ENCODE measurements around a stretch of chr22.

- RAMPAGE, long total RNA: no peak
- RRBS: no CpG with 5 or more reads among the region's 8 CpGs
PRO-cap:
- standard: no peak
- CoPRO, capped RNA only, 2 experiments: no peak in any of the 2 experiments
- CoPRO, capped and uncapped RNA, 2 experiments: no peak in any of the 2 experiments
- CoPRO, uncapped RNA only, 2 experiments: no peak in any of the 2 experiments
CAGE:
- cytosol, long polyA plus RNA: no peak
- long polyA plus RNA: no peak
- nucleolus, long total RNA: no peak
- nucleus, long polyA plus RNA: no peak
These were observed 23.2 kb upstream of the GRAMD4 start for GRCh38 chr22:46596918-46597368.

GRCh38 chr22:46637725-46638148, 17.6 kb downstream of the GRAMD4 start:
- RAMPAGE, long total RNA: no peak
- RRBS: 95% methylated on average over 1 of the region's 11 CpGs
PRO-cap:
- standard: no peak
- CoPRO, capped RNA only, 2 experiments: no peak in any of the 2 experiments
- CoPRO, capped and uncapped RNA, 2 experiments: no peak in any of the 2 experiments
- CoPRO, uncapped RNA only, 2 experiments: no peak in any of the 2 experiments
CAGE:
- cytosol, long polyA plus RNA: no peak
- long polyA plus RNA: no peak
- nucleolus, long total RNA: no peak
- nucleus, long polyA plus RNA: no peak

DNA sequence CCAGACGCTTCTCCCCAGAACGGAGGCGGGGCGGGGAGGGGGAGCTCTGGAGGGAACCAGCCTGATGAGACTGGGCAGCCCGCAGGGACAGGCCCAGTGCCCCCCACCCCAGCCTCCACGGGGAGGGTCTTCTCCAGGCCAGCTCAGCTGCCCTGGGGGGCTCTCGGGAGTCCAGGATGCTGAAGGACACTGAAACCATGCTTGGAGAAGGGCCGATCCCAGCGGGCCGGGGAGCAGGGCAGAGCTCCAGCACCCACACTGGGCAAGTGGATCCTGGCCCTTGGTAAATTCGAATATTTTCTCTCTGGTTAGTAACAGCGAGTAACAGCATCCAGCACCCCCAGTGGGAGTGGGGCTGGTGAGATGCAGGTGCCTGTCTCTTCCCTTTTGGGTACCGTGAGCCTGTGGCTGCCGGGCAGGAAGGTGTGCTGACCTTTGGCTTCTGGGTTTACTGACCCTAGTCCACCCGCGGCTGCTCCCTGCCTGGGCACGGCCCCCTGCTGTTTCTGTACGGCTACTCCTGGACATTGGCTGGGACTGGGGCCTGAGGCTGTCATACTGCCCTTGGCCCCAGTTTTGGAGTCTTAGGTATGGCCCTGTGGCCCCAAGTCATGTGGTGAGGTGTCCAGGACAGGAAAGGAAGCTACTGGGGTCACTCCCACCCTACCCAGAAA, 35.9 kb downstream of the GRAMD4 start:
- RAMPAGE, long total RNA: no peak
- RRBS: no CpG with 5 or more reads among the region's 18 CpGs
PRO-cap:
- standard: no peak
- CoPRO, capped RNA only, 2 experiments: no peak in any of the 2 experiments
- CoPRO, capped and uncapped RNA, 2 experiments: no peak in any of the 2 experiments
- CoPRO, uncapped RNA only, 2 experiments: no peak in any of the 2 experiments
CAGE:
- cytosol, long polyA plus RNA: no peak
- long polyA plus RNA: no peak
- nucleolus, long total RNA: no peak
- nucleus, long polyA plus RNA: no peak

- RAMPAGE, long total RNA: no peak
- RRBS: no CpG with 5 or more reads among the region's 16 CpGs
PRO-cap:
- standard: no peak
- CoPRO, capped RNA only, 2 experiments: no peak in any of the 2 experiments
- CoPRO, capped and uncapped RNA, 2 experiments: no peak in any of the 2 experiments
- CoPRO, uncapped RNA only, 2 experiments: no peak in any of the 2 experiments
CAGE:
- cytosol, long polyA plus RNA: no peak
- long polyA plus RNA: no peak
- nucleolus, long total RNA: no peak
- nucleus, long polyA plus RNA: no peak
These were observed 55.8 kb downstream of the CERK start for GRCh38 chr22:46682156-46682736.

- RAMPAGE, long total RNA: no peak
- RRBS: no CpG with 5 or more reads among the region's 24 CpGs
PRO-cap:
- standard: no peak
- CoPRO, capped RNA only, 2 experiments: no peak in any of the 2 experiments
- CoPRO, capped and uncapped RNA, 2 experiments: no peak in any of the 2 experiments
- CoPRO, uncapped RNA only, 2 experiments: no peak in any of the 2 experiments
CAGE:
- cytosol, long polyA plus RNA: no peak
- long polyA plus RNA: no peak
- nucleolus, long total RNA: no peak
- nucleus, long polyA plus RNA: no peak
These were observed 38.9 kb downstream of the CERK start for GRCh38 chr22:46698957-46699708.

- RAMPAGE, long total RNA: no peak
- RRBS: no CpG with 5 or more reads among the region's 31 CpGs
PRO-cap:
- standard: no peak
- CoPRO, capped RNA only, 2 experiments: no peak in any of the 2 experiments
- CoPRO, capped and uncapped RNA, 2 experiments: no peak in any of the 2 experiments
- CoPRO, uncapped RNA only, 2 experiments: no peak in any of the 2 experiments
CAGE:
- cytosol, long polyA plus RNA: no peak
- long polyA plus RNA: no peak
- nucleolus, long total RNA: no peak
- nucleus, long polyA plus RNA: no peak
These were observed 9.9 kb downstream of the CERK start for GRCh38 chr22:46727823-46728933.

- RAMPAGE, long total RNA: no peak
- RRBS: no CpG with 5 or more reads among the region's 11 CpGs
PRO-cap:
- standard: no peak
- CoPRO, capped RNA only, 2 experiments: no peak in any of the 2 experiments
- CoPRO, capped and uncapped RNA, 2 experiments: no peak in any of the 2 experiments
- CoPRO, uncapped RNA only, 2 experiments: no peak in any of the 2 experiments
CAGE:
- cytosol, long polyA plus RNA: no peak
- long polyA plus RNA: no peak
- nucleolus, long total RNA: no peak
- nucleus, long polyA plus RNA: no peak
These were observed 2.0 kb downstream of the CERK start for GRCh38 chr22:46735936-46736620.

DNA sequence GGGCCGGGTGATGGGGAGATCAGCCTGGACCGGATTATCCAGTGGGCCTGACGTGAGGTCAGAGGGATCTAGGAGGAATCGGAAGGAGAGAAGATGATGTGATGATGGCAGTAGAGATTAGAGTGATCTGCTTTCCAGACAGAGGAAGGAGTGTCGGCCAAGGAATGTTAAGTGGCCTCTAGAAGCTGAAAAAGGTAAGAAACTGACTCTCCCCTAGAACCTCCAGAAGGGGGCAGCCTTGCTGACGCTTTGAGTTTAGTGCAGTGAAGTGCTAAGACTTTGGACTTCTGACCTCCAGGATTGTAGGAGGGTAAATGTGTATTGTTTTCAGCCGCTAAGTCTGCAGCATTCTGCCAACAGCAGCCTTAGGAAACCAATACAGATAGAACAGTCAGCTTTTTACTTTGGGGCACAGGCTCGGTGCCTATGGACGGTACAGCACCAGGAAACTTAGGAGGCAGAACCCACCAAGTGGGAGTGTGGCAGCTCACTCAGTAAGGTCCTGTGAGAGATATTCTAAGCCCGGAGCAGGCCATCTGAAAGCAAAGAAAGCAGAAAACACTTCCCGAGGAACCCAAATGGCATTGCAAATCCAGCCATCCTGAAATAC, 3.6 kb upstream of the TBC1D22A start:
- RAMPAGE, long total RNA: no peak
- RRBS: no CpG with 5 or more reads among the region's 11 CpGs
PRO-cap:
- standard: no peak
- CoPRO, capped RNA only, 2 experiments: no peak in any of the 2 experiments
- CoPRO, capped and uncapped RNA, 2 experiments: no peak in any of the 2 experiments
- CoPRO, uncapped RNA only, 2 experiments: no peak in any of the 2 experiments
CAGE:
- cytosol, long polyA plus RNA: no peak
- long polyA plus RNA: no peak
- nucleolus, long total RNA: no peak
- nucleus, long polyA plus RNA: no peak

GRCh38 chr22:46776976-46777927, 14.8 kb downstream of the TBC1D22A start:
- RAMPAGE, long total RNA: no peak
- RRBS: no CpG with 5 or more reads among the region's 26 CpGs
PRO-cap:
- standard: no peak
- CoPRO, capped RNA only, 2 experiments: no peak in any of the 2 experiments
- CoPRO, capped and uncapped RNA, 2 experiments: no peak in any of the 2 experiments
- CoPRO, uncapped RNA only, 2 experiments: no peak in any of the 2 experiments
CAGE:
- cytosol, long polyA plus RNA: no peak
- long polyA plus RNA: no peak
- nucleolus, long total RNA: no peak
- nucleus, long polyA plus RNA: no peak

GRCh38 chr22:46801349-46801748, 38.9 kb downstream of the TBC1D22A start:
- RAMPAGE, long total RNA: no peak
- RRBS: no CpG with 5 or more reads among the region's 10 CpGs
PRO-cap:
- standard: no peak
- CoPRO, capped RNA only, 2 experiments: no peak in any of the 2 experiments
- CoPRO, capped and uncapped RNA, 2 experiments: no peak in any of the 2 experiments
- CoPRO, uncapped RNA only, 2 experiments: no peak in any of the 2 experiments
CAGE:
- cytosol, long polyA plus RNA: no peak
- long polyA plus RNA: no peak
- nucleolus, long total RNA: no peak
- nucleus, long polyA plus RNA: no peak

GRCh38 chr22:46912053-46912475, 149.6 kb downstream of the TBC1D22A start:
- RAMPAGE, long total RNA: no peak
- RRBS: no CpG with 5 or more reads among the region's 5 CpGs
PRO-cap:
- standard: no peak
- CoPRO, capped RNA only, 2 experiments: no peak in any of the 2 experiments
- CoPRO, capped and uncapped RNA, 2 experiments: no peak in any of the 2 experiments
- CoPRO, uncapped RNA only, 2 experiments: no peak in any of the 2 experiments
CAGE:
- cytosol, long polyA plus RNA: no peak
- long polyA plus RNA: no peak
- nucleolus, long total RNA: no peak
- nucleus, long polyA plus RNA: no peak

DNA sequence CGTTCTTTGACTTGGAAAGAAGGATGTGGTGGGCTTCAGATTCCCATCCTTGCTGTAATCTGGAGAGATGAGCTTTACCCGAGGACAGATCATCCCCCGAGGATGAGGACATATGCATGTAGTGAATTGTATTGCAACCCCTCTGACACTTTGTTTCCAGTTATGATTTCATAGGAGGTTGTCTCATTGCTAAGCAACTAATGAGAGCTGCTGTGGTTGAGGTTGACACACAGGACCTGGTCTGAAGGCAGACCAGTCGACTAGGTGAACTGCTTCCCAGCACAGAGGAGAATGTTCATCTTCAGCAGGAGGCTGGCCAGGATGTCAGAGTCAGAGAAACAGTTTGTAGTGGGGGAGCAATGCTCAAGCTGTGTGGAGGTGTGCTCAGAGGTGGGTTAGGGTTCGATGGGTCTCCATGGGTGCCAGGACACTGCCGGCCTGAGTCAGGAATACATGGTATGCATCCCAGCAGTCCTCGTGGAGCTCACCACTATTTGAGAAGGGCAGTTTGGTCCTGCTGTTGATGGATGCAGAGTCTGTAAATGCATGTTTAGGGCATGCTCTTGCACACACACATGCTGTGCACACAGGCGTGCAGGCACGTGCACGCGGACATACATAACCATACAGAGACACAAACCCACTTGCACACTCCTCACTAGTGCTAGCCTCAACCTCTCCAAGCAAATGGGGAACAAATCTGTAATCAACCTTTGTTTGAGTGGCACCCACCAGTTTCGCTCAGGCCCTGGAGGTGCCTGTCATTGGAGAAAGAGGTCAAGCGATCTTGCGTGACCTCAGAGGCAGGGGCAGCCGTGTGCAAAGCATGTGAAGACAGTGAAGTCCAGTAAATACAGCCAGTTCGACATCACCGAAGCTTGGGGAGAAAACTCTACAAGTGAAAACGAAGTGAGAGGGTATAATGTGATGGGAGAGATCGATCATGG, 153.8 kb downstream of the TBC1D22A start:
- RAMPAGE, long total RNA: no peak
- RRBS: no CpG with 5 or more reads among the region's 19 CpGs
PRO-cap:
- standard: no peak
- CoPRO, capped RNA only, 2 experiments: no peak in any of the 2 experiments
- CoPRO, capped and uncapped RNA, 2 experiments: no peak in any of the 2 experiments
- CoPRO, uncapped RNA only, 2 experiments: no peak in any of the 2 experiments
CAGE:
- cytosol, long polyA plus RNA: no peak
- long polyA plus RNA: no peak
- nucleolus, long total RNA: no peak
- nucleus, long polyA plus RNA: no peak

DNA sequence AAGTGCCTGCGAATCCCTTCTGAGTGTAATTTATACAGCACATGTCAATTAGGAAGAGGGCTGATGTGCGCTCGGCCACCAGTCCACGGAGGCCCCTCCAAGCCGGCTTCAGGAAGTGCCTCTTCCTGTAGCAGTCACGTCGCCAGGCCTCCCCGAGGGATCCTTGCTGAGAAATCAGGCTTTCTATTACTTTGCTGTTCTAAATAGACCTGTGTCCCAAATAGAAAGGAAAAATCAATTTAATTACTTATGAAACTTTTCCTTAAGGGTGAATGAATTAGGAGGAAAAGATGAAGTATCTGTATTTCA, 180.1 kb downstream of the TBC1D22A start:
- RAMPAGE, long total RNA: no peak
- RRBS: no CpG with 5 or more reads among the region's 8 CpGs
PRO-cap:
- standard: no peak
- CoPRO, capped RNA only, 2 experiments: no peak in any of the 2 experiments
- CoPRO, capped and uncapped RNA, 2 experiments: no peak in any of the 2 experiments
- CoPRO, uncapped RNA only, 2 experiments: no peak in any of the 2 experiments
CAGE:
- cytosol, long polyA plus RNA: no peak
- long polyA plus RNA: no peak
- nucleolus, long total RNA: no peak
- nucleus, long polyA plus RNA: no peak

DNA sequence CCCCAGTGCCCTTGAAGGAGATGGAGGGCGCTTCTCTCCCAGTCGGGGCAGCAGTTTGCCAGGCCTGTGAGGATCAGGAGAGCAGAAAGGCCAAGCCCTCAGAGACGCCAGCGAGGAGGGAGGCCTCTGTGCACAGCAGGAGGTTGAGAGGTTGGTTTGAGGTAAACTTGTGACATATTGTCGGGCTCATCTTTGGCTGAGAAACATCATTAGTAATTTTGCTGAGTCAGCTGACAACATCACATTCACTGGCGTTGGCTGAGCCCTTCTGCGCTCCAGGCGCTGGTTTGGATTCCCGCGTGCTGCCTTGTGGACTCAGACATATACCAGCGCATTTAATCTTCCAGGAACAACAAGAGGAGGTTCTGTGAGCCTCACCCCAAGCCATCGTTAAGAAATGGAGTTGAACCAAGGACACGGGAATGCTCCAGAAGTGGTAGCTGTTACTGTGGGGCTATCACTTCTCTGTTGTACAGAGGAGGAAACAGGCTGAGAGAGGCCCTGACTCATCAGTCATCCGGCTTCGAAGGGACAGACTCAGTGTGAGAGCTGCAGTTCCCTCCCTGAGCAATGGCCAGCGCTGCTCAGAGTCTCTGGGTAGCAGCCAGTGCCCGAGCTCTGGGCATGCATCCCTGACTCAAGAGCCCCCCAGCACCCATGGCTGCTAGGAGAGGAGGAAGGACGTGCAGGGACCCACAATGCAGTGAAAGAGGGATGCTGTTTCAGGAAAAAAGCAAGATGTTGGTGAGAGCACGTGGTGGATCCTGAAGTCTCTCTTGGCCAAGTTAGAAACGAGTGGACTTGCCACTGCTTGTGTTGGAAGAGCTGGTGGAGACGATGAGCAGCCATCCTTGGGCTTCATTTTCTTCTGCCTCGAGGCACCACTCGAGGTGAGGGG, 291.3 kb downstream of the TBC1D22A start:
- RAMPAGE, long total RNA: no peak
- RRBS: no CpG with 5 or more reads among the region's 23 CpGs
PRO-cap:
- standard: no peak
- CoPRO, capped RNA only, 2 experiments: no peak in any of the 2 experiments
- CoPRO, capped and uncapped RNA, 2 experiments: no peak in any of the 2 experiments
- CoPRO, uncapped RNA only, 2 experiments: no peak in any of the 2 experiments
CAGE:
- cytosol, long polyA plus RNA: no peak
- long polyA plus RNA: no peak
- nucleolus, long total RNA: no peak
- nucleus, long polyA plus RNA: no peak

DNA sequence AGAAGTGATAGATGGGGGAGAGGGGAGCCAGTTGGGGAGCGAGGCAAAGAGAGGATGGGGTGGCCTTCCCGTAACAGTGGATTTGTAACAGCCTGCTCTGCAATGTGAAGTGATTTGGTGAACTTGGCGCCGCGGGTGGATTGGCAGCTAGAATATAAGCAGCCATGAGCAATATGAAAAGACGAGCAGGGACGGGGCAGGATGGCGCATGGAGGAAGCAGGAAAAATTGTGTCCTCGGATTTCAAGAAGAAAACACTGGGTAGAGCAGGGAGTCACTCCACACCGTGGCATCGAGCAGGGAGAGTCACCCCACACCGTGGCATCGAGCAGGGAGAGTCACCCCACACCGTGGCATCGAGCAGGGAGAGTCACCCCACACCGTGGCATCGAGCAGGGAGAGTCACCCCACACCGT, 354.6 kb downstream of the TBC1D22A start:
- RAMPAGE, long total RNA: no peak
- RRBS: no CpG with 5 or more reads among the region's 18 CpGs
PRO-cap:
- standard: no peak
- CoPRO, capped RNA only, 2 experiments: no peak in any of the 2 experiments
- CoPRO, capped and uncapped RNA, 2 experiments: no peak in any of the 2 experiments
- CoPRO, uncapped RNA only, 2 experiments: no peak in any of the 2 experiments
CAGE:
- cytosol, long polyA plus RNA: no peak
- long polyA plus RNA: no peak
- nucleolus, long total RNA: no peak
- nucleus, long polyA plus RNA: no peak

DNA sequence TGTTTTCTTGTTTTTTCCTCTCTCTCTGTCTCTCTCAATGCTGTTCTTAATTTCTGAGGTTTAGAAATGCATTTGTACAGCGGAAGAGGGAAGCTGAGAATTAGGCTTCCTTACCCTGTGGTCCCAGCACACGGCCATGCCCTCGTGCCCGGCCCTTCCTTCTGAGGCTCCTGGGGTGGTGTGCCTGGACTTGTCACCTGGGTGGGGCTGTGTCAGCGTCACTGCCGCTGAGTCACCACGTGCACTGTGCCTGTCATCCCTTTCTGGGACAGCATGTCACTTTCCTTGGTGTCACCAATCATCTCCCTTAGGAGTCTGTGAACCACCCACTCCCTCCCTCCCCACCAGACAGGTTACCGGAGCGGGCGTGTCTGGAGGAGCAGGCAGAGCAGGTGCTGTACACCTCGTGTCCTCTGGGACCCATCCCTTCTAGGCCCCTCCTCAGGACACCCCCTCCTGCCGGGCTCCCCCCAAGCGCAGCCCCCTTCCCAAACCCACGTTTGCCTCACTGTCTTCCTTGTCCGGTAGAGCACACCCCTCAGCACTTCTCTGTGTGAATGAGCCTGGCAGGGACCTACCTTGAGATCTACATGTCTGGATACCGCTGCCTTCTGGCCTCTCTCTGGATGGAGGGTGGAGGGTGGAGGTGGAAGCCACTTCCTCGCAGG, 367.5 kb downstream of the TBC1D22A start:
- RAMPAGE, long total RNA: no peak
- RRBS: 63% methylated on average over 4 of the region's 17 CpGs
PRO-cap:
- standard: unidirectional peak, minus-strand start at position 163 of the sequence
- CoPRO, capped RNA only, 2 experiments: no peak in any of the 2 experiments
- CoPRO, capped and uncapped RNA, 2 experiments: no peak in any of the 2 experiments
- CoPRO, uncapped RNA only, 2 experiments: no peak in any of the 2 experiments
CAGE:
- cytosol, long polyA plus RNA: no peak
- long polyA plus RNA: no peak
- nucleolus, long total RNA: no peak
- nucleus, long polyA plus RNA: no peak

DNA sequence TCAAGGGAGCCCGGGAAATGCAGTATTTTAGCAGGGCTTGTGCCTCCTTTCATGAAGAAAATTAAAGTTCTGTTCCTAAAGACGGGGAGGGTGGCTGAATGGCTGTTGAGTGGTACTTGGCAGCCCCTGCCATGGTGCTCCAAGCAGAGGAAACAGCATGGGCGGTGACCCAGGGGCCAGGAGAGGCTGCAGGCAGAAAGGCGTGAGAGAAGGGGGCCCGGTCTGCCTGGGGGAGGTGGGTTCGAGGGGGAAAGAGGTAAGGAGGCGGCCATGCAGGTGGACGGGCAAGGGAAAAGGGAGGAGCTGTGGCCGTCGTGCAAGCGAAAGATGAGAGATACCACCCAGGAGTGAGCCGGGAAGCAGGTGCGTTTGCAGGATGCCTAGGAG, 390.8 kb downstream of the TBC1D22A start:
- RAMPAGE, long total RNA: no peak
- RRBS: no CpG with 5 or more reads among the region's 13 CpGs
PRO-cap:
- standard: unidirectional peak, plus-strand start at position 80 of the sequence
- CoPRO, capped RNA only, 2 experiments: no peak in any of the 2 experiments
- CoPRO, capped and uncapped RNA, 2 experiments: no peak in any of the 2 experiments
- CoPRO, uncapped RNA only, 2 experiments: no peak in any of the 2 experiments
CAGE:
- cytosol, long polyA plus RNA: no peak
- long polyA plus RNA: no peak
- nucleolus, long total RNA: no peak
- nucleus, long polyA plus RNA: no peak

DNA sequence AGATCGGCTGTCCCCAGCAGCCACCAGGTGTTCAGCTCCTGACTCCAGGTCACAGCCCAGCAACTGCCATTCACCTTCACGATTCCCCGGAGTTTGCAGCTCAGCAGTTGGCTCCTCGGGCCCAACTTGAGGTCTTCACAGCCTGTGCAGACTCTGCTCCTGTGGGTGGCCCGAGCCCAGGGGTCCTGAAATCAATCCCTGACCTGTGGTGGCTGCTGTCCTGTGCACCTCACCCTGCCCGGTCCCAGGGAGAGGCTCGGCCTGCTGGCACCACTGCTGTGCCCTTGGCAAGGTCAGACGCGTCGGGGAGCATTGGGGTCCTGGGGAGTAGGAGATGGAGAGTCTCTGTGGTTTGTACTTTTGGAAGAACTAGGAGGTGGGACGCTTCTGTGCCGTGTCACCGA, 414.4 kb downstream of the TBC1D22A start:
- RAMPAGE, long total RNA: no peak
- RRBS: no CpG with 5 or more reads among the region's 13 CpGs
PRO-cap:
- standard: no peak
- CoPRO, capped RNA only, 2 experiments: no peak in any of the 2 experiments
- CoPRO, capped and uncapped RNA, 2 experiments: no peak in any of the 2 experiments
- CoPRO, uncapped RNA only, 2 experiments: no peak in any of the 2 experiments
CAGE:
- cytosol, long polyA plus RNA: no peak
- long polyA plus RNA: no peak
- nucleolus, long total RNA: no peak
- nucleus, long polyA plus RNA: no peak

Measured in K562 (cell line).